ENCODE measurements around a stretch of chr4.

GRCh38 chr4:86959074-86960048, 24.6 kb downstream of the AFF1 start:
- PRO-cap: no peak

- PRO-cap: no peak
These were observed 100.6 kb downstream of the KLHL8 start for GRCh38 chr4:87119667-87120346.

- PRO-cap: unidirectional peak, plus-strand start at chr4:87387466
These were observed 3.7 kb downstream of the HSD17B11 start for GRCh38 chr4:87387098-87387781.

- PRO-cap: no peak
These were observed 18.7 kb downstream of the SPARCL1 start for GRCh38 chr4:87510305-87510989.

- PRO-cap: no peak
These were observed 648 bp upstream of the SPARCL1 start for GRCh38 chr4:87529799-87530249.

- PRO-cap: no peak
These were observed 11.4 kb upstream of the SPARCL1 start for GRCh38 chr4:87540416-87541065.

DNA sequence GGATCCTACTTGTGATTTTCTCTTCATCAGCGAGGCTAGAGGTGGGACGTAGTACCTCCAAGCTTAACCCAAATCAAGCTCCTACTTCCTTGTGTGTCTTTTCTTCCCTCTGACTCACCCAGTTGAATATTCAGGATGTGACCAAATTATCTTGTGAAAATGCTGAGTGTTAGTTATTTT, 2.4 kb downstream of the MEPE start:
- PRO-cap: no peak

DNA sequence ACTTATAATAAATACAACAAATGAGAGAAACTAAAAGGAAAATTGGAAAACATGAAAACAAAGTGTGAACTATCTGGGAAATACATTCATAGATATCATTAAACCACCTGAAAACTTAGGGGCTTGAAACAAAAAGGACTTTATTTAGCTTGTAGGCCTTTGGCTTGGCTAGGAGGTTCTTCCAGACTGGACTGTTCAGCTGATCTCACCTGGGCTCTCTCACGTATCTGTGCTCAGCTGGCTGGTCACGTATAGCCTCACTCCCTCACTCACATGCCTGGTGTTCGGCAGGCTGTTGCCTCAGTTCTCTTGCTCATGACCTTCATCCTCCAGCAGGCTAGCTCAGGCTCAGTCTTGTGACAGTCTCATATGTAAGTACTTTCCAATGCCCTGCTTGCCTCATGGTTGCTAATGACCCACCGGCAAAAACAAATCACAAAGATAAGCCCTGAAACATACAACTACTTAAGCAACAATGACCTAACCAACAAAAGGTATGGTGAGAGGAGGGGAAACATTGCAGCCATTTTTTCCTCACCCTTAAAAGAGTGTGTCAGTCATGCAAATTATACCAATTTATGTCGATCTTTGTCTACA, 24.9 kb downstream of the MEPE start:
- PRO-cap: no peak

DNA sequence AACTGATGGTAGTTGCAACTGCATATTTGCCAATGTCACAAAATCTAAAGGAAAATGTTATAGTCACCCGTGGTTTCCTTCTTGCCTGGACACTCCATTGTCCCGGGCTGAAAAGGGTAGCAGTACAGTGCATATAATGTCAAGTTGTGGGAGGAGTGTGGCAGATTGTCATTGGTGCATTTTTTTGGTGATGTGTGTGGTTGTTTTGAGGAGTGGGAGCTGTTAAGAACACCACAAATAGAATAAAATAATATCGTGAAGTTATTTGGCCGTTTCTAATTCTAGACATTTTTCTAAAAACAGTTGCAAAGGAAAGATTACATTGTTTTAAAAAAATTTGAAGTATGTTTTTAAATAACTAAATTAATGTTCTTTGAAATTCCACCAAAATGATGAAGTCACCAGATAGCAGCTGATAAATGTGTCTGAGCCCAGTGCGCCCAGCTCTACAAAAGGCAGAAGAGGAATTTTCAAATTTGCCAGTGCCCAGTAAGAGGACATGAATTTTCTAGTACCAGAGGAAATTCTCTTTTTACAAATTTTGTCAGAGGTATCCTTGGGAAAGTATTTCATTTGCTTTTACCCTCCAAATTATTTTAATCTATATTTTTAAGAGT, 1.4 kb downstream of the PKD2 start:
- PRO-cap: unidirectional peak, minus-strand start at position 109 of the sequence

GRCh38 chr4:88277250-88277757, 7.1 kb downstream of the PPM1K start:
- PRO-cap: no peak

GRCh38 chr4:88341035-88341574, 37.5 kb upstream of the HERC6 start:
- PRO-cap: no peak

GRCh38 chr4:88575195-88575565, 17.1 kb upstream of the HERC3 start:
- PRO-cap: no peak

GRCh38 chr4:88610631-88611524, 18.6 kb downstream of the HERC3 start:
- PRO-cap: no peak

- PRO-cap: bidirectional peak, plus-strand start at chr4:88613728, minus-strand start at chr4:88613565
These were observed 21.1 kb downstream of the HERC3 start for GRCh38 chr4:88613089-88613991.

DNA sequence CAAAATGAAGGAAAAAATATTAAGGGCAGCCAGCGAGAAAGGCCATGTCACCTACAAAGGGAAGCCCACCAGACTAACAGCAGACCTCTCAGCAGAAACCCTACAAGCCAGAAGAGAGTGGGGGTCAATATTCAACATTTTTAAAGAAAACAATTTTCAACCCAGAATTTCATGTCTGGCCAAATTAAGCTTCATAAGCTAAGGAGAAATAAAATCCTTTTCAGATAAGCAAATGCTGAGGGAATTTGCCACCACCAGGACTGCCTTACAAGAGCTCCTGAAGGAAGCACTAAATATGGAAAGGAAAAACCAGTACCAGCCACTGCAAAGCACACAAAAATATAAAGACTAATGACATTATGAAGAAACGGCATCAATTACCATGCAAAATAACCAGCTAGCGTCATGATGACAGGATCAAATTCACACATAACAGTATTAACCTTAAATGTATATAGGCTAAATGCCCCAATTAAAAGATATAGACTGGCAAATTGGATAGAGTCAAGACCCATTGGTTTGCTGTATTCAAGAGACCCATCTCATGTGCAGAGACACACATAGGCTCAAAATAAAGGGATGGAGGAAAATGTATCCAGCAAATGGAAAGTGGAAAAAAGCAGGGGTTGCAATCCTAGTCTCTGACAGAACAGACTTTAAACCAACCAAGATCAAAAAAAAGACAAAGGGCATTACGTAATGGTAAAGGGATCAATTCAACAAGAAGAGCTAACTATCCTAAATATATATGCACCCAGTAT, 43.6 kb downstream of the HERC3 start:
- PRO-cap: no peak

DNA sequence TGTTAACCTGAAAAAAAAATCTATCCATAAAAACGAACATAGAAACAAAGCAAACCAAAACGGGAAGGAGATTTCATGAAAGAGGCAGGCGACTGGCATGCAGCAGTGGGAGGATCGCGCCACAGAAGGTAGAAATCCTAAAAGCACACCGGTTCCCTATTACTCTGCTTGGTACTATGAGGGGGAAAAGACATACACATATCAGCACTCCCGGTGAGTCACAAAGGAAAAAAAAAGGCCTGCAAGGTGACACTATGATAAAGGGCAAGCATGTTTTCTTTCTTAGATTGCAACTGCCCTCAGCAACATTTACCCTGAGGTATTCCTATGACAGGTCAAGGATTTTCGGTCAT, 60.6 kb upstream of the NAP1L5 start:
- PRO-cap: no peak

- PRO-cap: no peak
These were observed 76.2 kb upstream of the NAP1L5 start for GRCh38 chr4:88773572-88774576.

GRCh38 chr4:88928880-88929337, 128.1 kb downstream of the FAM13A start:
- PRO-cap: no peak

GRCh38 chr4:88960444-88960907, 96.5 kb downstream of the FAM13A start:
- PRO-cap: no peak

DNA sequence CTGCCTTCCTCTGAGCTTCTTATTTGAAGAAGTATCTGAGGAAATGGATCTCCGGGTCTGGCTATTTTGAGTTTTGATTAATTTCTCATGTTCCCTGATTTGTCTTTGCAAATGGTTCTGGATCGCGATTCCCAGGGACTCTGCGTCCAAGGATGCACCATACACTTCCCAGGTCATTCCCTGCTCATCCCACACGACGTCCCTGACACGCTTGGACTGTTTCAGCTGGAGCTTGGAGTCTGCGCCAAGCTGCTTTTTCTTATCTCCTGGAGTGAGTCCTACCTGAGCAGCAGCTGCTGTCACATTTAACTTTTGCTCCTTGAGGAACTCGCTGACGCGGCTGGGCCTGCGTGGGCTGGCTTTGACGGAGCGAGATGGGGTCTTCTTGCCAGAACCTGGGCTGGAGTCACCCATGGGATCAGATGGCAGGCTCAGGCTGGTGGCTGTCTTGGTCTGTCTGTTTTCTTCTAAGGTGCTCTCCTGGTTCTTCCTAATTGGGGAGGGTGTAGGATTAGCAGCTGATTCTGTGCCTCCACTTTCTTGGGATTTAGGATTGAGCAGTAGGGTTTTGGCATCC, 59.6 kb downstream of the GPRIN3 start:
- PRO-cap: no peak